ENCODE measurements around a stretch of chr10.

- RRBS: no CpG with 5 or more reads among the region's 8 CpGs
Observed at GRCh38 chr10:17237873-17238793, 10.1 kb downstream of the VIM start.

GRCh38 chr10:17241305-17241715 is 13.3 kb downstream of the VIM start:
- RRBS: no CpG with 5 or more reads among the region's 3 CpGs

DNA sequence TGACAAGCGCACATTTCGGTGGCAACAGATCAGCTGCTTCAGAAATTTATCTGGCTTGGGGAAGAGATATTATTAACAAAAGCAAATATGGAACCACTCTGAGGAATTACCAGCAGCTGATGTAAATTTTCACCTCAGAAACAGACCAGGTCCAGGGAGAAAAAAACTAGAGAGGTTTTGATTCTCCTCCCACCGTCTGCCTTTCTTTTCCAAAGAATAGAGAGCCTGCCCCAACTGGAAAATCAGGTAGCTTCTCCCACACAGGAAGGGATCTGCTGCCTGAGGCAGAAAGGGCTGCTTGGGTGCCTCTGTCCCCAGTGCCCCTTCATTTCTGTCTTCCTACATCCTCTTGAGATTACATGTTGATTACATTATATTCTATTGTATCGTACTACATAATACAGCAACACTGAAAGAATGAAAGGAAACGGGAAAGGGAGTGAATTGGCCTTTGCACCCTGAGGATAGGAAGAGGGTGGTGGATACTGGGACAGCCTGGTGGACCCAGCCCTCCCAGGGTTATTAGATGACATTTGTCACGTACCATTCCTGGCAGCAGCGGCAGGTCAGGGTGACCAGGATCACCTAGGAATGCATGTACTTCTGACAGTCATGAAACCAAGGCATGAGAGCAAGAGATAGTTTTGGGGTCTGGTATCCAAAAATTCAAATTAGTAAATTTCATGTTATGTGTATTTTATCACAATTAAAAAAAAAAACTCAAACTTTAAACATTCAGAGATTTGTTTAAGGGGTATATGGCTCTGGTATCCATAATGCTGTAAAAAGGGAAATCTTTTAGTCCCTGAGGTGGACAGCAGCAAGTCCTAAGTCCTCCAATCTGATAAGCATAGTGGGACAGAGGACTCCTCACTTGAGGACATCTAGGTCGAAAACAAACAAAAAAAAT is 8.8 kb downstream of the ST8SIA6 start:
- RRBS: no CpG with 5 or more reads among the region's 8 CpGs

DNA sequence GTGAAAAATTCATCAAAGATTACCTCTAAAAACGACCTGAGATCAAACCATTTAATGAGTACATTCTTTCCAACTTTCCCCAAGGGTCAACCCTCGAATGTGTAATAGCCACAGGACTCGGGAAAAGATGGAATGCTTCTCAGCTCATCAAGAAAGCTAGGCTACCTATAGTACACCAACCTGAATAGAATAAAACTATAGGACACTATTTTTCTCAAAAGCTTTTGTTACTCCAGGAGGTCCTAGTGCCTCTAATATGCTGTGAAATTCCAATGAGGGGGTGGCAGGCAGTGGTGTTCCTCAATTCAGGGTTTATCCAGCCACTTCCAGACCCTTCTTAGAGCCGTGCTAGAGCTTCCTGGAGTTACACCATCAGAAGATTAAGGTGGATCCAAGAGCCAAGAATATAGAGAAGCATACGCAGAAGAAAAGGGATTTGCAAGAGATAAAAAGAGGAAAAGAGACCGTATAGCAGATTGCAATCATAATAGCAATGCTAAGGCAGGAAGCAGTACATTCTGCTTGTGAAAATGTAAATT is 2.4 kb downstream of the ST8SIA6 start:
- RRBS: no CpG with 5 or more reads among the region's 6 CpGs

DNA sequence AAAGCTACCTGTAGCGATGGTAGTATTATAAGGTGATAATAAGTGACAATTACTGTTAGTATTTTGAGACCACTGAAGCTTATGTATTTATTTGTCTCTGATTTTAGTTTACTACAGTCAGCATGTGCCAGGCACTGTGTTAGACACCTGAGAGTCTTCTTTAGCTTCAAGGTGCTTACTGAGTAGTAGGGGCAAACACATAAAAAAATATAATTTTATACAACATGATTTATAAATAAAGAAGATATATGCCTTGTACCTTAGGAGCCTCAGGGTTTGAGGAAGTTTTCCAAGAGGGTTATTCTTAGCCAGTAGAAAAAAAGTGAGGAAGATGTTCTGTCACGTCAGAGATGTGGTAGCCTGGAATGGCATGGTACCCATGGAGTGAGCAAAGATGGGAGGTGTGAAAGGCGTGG is 40.7 kb upstream of the TMEM236 start:
- RRBS: no CpG with 5 or more reads among the region's 3 CpGs

GRCh38 chr10:18187690-18188084 is 47.5 kb downstream of the CACNB2 start:
- RRBS: no CpG with 5 or more reads among the region's 7 CpGs

DNA sequence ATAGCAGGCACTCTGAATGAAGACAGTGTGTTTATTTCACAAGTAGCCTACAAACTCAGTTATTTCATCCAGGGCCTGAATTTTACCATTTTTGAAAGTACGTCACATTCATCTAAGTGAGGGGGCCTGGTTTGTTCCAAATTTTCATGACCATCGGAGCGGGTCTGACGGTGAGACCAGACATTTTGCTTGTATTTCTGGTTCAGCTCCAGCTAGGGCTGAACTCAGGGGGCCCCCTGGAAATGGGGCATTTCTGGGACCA is 74.9 kb downstream of the CACNB2 start:
- RRBS: no CpG with 5 or more reads among the region's 4 CpGs

DNA sequence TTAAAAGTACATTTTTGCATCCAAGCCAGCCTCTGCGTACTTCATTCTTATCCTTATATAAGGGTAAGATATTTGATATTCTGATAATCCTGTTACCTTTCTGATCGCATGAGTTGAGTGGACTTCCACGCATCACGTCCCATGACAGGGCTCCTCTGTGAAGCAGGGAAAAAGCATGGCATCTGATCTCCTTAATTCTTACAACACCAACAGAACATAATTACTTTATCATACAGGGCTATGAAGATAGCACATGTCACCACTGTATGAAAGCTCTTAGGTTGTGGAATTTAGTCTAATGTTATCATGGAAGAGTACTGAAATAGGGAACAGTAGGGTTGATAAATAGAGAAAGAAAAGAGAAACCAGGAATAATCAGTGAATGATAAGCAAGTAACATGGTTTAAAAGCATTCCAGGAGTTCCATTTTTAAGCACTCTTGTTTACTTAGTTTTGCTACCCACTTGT is 211.9 kb downstream of the CACNB2 start:
- RRBS: no CpG with 5 or more reads among the region's 4 CpGs

DNA sequence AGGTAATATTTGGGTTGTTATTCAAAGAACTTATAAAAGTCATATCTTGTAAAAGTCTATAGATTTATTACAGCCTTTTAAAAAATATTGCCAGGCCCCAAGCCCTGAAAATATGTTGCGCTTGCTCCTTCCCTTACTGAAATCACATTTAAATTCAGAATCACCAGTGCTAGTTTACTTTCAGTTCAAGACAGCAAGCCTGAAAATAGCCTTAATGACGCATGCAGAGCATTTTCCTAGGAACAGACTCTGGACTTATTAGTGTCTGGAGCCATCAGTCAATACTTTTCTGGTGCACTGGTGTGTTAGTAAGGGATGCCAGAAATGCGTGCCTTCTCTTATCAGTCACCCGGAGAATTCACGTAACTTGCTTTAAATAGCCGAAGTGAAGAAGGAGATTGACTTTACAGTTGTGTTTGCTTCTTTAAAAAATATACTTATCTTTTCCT is 178.0 kb downstream of the NSUN6 start:
- RRBS: no CpG with 5 or more reads among the region's 6 CpGs

- RRBS: no CpG with 5 or more reads among the region's 2 CpGs
Observed at GRCh38 chr10:18616380-18616684, 35.1 kb downstream of the NSUN6 start.

DNA sequence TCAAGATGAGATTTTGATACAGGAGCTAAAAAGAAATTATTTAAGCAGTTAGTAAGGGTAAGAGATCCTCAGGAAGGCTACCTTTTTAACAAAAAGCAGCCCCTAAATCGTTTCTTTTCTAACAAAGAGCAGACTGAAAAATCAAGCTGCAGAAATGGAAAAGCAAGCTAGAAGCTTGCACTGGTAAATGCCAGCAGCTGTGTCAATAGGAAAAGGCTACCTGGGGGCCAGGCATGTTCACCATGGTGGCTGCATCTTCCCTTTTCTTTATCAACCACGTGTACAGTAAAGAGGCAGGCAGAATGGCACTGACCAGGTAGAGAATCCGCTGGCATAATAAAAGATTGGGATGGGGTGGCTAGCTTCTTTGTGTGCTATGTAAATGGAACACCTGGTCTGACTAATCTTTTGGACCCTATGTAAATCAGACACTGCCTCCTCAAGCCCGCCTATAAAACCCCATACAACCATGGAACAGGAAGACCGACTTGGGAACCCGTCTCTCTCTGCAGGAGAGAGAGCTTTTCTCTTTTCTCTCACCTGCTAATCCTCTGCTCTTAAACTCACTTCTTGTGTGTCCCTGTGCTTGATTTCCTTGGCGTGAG is 93.9 kb downstream of the ARL5B start:
- RRBS: no CpG with 5 or more reads among the region's 7 CpGs

- RRBS: 97% methylated on average over 9 of the region's 25 CpGs
Observed at GRCh38 chr10:19488616-19489407, 327.4 kb upstream of the PLXDC2 start.

DNA sequence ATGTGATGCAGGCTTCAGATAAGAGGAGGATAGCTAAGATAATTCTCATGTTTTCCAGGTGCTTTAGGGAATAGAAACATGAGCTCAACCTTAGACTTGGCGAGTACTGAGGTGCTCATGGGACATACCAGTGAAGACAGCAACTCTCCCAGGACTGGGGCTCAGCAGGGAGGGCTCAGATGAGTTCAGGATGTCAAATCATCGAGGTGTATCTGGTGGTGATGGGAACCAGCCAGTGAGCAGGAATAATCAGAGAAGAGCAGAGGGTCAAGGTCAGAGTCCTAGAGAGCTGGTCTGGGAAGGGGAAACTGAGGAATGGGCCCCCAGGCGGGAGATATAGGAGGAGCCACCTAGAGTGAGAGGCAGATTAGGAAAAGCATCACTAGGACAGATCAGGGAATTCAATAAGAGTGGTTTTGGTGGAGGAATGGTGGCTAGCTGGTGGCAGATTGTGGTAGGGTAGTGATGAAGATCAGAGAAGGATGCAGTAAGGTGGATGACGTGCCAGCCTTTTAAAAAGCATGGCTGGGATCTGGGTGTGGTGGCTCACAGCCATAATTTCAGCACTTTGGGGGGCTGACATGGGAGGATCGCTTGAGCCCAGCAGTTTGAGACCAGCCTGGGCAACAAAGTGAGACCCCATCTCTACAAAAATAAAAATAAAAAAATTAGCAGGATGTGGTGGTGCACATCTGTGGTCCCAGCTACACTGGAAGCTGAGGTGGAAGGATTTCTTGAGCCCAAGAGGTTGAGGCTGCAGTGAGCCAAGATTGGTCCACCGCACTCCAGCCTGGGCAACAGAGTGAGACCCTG is 19.3 kb downstream of the PLXDC2 start:
- RRBS: no CpG with 5 or more reads among the region's 6 CpGs

GRCh38 chr10:19931068-19931420 is 114.8 kb downstream of the PLXDC2 start:
- RRBS: no CpG with 5 or more reads among the region's 5 CpGs

DNA sequence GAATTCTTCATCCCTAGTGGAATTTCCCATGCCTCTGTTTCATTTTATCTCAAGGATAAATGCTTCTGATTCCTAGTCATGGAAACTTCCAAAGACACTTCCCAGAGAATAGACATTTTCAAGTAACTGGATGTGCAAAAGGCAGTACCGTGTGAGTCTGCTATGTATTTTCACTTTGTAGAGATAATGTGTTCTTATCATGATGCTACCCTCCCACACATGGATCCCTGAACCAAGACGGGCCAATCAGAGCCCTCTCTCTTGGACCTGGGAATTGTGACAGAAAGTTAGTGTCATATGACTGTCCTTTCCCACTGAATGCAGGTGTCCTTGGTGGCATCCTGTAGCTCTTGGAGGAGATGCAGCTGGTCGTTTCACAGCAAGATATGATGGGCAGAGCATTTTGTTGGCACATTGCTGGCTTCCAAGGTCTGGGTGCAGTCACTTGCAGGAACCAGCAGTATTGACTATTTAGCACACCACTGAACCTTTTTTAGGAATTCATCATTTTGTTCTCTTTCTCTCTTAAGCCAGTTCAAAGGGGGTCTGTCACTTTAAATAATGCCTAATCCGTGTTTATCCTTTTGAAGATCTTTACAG is 124.9 kb downstream of the PLXDC2 start:
- RRBS: no CpG with 5 or more reads among the region's 4 CpGs

DNA sequence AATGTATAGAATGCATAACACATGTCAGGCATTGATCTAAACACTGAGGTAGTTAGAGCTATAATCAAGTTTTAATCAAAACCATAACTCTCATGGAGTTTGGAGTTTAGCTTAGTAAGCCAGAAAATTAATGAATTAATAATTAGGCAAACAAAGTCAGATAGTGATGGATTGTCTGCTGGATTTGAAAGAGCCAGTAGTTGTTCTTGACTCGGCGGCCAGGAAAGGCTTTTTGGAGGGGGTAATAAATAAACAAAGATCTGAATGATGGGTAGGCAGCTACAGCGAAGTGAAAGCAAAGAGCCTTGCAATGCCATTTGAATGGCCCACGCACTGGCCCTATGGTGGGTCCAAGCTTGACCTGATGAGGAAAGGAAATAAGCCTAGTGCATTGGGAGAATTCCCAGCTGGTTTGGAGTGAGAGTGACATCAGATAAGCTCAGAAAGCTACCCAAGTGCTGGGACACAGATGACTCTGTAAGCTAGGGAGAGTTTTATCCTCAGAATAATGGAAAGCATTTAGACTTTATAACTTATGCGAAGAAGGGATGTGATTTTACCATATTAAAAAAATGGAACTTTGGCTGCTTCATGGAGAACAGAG is 365.2 kb downstream of the PLXDC2 start:
- RRBS: no CpG with 5 or more reads among the region's 5 CpGs

- RRBS: no CpG with 5 or more reads among the region's 3 CpGs
Observed at GRCh38 chr10:20215526-20216233, 399.4 kb downstream of the PLXDC2 start.

- RRBS: no CpG with 5 or more reads among the region's 2 CpGs
Observed at GRCh38 chr10:20465144-20465343, 432.1 kb downstream of the NEBL start.

DNA sequence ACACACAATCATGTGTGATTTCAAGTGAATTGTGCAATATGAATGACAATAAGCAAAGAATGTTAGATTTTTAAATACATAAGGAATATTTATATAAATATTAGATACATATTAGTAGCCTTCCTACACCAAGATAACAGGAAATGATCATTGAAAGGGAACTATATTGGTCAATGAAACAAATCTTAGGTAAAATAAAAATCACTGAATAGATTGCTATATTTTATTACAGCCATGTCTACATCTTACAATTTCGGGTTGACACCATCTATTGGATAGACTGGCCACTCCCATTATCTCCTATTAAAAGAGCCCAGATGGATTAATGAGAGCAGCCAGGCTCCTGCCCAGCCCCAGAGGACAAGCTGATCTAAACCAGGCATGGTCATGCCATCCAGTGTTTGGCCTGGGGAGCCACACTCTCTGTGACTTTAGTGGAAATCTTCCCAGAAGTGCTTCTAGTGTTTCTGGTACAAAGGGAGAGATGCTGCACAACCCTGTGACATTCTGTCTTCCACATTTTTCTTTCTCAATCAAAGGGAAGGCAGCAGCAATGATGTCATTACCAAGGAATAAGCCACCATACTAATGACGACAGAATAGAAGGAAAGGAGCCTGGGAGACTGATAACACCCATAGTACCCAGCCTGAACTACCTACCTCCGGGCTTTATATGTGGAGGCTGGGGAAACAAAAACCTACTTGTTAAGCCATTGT is 5.1 kb downstream of the NEBL start:
- RRBS: no CpG with 5 or more reads among the region's 3 CpGs

All from SK-N-MC (cell line).